Osteoblast (primary cell): ENCODE measurements around the gene NRIP1.

DNA sequence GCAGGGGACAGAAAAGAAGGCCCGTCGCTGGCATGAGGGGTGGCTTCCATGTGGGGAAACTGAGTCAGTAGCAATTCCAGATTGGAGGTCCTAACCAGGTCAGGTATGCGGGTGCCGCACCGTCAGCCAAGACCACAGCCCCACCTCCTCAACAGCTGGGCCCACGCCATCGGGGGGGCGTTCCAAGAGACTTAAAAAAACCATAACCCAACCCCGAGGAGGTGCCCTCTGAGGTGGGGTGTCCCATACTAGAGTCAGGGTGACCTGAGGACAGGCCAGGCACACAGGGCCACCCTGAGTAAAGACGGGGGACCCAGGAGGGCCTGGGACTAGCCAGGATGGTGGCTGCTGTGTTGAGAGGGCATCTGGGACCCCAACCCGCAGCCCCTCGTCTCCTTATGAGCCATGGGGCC, 5416.8 kb upstream of the TPTE start:
- CAGE, long polyA plus RNA = no peak
- RRBS = no CpG with 5 or more reads among the region's 12 CpGs

DNA sequence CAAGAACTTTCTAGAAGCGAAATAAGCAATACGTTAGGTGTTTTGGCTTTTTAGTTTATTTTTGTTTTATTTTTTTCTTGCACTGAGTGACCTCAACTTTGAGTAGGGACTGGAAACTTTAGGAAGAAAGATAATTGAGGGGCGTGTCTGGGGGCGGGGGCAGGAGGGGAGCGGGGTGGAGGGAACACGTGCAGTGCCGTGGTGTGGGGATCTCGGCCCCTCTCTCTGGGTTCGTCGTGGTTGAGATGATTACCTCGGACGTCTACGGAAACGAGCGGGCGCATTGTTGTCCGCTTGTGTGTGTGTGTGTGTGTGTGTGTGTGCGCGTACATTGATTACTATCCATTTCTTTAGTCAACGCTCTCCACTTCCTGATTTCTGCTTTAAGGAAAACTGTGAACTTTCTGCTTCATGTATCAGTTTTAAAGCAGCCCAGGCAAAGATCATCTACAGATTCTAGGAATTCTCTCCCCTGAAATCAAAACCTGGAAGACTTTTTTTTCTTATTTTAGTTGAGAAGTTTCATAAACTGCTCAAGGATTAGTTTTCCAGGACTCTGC, 4399.7 kb upstream of the TPTE start:
- CAGE, long polyA plus RNA = no peak
- RRBS = no CpG with 5 or more reads among the region's 20 CpGs

GRCh38 chr21:6852887-6853117, 3668.6 kb upstream of the TPTE start:
- CAGE, long polyA plus RNA = no peak
- RRBS = no CpG with 5 or more reads among the region's 4 CpGs

GRCh38 chr21:8989302-8990067, 1531.9 kb upstream of the TPTE start:
- CAGE, long polyA plus RNA = no peak
- RRBS = no CpG with 5 or more reads among the region's 11 CpGs

DNA sequence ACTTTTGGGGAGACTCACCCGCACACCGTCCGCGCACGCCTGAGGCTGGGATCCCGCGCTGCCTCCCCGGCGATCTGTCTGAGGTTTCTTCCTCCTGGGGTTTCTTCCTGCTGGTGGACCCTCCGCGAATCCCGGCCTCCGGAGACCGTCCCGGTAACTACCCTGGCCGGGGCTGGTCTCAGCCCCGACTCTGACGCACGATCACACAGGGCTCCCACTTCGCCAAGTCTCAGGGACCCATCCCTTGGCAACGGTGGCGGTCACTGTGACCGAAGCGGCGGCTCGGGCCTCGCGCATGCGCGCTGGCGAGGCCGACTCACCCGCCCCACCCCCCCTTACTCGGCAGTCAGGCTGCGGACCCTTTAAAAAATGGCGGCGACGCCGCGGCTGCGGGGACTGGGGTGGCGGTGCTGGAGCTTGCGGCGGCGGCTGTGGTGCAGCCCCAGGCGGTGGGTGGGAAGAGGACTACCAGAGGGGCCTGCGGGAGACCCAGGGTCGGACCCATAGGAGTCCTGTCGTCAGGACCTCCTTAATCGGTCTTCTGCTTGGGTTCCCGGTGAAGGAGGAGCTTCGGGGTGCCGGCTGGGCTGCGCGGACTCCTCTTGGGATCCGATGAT, 402.1 kb upstream of the TPTE start:
- CAGE, long polyA plus RNA = no peak
- RRBS = no CpG with 5 or more reads among the region's 56 CpGs

- CAGE, long polyA plus RNA = no peak
- RRBS = 50% methylated on average over 2 of the region's 30 CpGs
Measured at GRCh38 chr21:10412849-10413880, 108.2 kb upstream of the TPTE start.

DNA sequence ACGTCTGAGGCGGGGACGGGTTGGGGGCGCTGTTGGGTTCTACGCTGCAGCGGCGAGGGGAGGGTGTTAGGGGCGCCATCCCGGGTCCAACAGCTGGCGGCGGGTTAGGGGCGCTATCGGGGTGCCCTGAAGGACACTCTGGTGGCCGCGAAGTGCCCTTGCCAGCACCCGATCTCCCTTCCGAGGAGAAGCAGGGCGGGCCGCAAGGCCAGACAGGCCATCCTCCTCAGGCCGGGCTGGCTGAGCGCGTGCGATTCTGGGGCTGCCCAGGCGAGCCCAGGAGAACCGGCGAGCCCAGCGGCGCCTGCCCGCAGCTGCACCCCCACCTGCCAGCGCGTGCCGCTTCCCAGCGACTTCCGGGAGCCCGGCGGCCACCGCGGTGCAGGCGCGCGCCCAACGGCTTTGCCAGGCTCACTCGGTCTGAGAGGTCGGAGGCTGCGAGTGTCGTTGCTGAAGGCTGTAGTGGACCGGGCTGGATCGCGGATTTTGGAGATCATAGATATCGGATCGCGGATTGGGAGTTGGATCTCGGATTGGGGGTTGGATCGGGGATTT, 147.0 kb downstream of the LIPI start:
- CAGE, long polyA plus RNA = no peak
- RRBS = no CpG with 5 or more reads among the region's 54 CpGs

DNA sequence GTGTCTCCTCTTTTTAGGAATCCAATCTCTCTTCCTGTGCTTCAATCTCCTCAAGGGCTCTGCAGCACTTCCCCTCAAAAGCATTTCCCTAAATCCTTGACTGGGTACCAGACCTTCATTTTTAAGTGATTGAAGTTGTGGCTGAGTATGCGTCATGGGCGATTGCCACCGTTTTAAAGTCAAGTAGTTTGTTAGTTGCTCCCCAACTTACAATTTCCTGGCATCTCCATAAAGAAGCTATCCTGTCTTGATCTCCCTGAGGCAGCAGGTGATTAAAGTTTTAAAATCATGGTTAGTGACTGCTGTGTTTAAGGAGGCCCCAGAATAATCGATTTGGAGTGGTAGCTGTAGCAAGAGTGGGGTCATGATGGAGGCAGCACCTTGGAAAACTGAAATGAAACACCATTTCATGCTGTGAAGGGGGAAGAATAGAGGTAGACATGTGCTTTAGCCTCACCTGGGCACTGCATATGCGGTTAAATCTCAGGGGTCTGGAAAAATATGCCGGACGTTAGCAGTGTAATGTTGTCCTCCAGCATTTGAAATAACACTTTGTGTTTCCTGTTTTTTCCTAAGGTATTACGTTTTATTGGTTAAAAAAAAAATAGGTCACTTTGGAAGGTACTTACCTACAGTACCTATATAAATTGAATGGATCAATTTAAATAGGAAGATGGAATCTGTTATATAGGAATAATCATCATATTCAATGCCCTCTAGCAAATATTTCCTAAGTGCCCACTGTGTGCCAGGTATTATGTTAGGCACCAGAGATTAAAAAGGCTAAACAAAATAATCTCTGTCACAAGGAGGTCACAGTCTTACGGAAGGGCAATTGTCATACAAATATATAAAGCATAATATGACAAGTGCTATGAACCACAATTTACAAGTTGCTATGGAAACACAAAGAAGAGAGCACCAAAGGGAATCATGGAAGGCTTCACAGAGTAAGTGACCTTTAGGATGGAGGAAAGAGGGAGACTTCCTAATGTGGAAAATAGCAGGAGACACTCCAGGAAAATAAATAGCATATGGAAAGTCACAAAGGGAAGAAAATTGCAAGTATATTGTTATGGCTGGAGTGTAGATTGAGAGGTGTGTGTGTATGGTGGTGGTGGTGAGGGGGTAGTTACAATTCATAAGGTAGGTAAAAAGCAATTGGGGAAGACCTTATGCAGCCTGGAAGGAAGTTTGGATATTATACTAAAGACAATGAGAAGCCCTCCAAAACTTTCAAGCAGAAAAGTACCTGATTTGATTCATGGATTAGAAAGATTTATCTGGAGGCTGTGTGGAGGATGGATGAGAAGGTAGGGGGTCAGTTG, 62.2 kb downstream of the SAMSN1 start:
- CAGE, long polyA plus RNA = no peak
- RRBS = no CpG with 5 or more reads among the region's 9 CpGs

- CAGE, long polyA plus RNA = no peak
- RRBS = no CpG with 5 or more reads among the region's 1 CpG
Measured at GRCh38 chr21:14486136-14486508, 60.0 kb downstream of the SAMSN1 start.

DNA sequence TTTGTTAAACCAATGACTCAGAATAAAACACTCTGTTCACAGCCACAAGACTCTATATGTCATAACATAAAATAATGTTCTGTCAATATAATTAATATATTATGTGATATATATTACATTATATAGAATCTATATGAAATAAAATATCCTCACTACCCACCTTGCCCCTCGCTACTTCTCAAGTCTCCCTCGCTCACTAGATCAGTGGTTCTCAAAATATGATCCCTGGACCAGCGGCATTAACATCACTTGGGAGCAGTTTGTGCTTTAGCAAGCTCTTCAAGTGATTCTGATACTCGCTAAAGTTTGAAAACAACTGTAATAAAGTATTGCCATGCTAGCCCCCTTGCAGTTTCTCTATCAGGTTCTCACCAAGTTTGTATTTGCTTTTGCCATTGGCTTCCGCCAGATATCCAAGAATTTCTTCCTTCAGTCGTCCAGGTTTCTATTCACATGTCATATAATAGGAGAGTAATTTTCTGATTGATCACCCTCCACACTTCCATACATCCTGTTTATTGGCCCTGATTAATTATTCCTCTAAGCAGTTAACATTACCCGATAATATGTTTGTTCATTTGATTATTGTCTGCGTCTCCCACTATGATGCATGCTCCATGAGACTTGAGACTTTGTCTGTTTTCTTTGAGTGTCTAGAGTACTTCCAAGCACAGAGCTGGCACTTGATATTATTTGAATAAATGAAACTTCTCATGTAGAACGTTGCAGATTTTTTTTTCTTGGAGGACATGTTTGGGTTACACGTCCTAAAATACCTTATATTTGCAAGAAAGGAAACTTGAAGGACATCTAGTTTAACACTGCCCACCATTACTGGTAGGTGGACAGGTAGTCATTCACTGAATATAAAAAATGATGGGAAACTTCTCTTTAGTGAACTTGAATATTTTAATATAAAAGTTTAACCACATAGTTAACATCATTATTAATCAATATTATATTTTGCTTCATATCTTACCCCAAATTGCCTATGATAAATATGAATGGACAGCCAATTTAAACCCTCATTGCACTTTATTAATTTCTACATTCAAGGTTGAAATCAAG, 28.1 kb downstream of the SAMSN1 start:
- CAGE, long polyA plus RNA = no peak
- RRBS = no CpG with 5 or more reads among the region's 10 CpGs

DNA sequence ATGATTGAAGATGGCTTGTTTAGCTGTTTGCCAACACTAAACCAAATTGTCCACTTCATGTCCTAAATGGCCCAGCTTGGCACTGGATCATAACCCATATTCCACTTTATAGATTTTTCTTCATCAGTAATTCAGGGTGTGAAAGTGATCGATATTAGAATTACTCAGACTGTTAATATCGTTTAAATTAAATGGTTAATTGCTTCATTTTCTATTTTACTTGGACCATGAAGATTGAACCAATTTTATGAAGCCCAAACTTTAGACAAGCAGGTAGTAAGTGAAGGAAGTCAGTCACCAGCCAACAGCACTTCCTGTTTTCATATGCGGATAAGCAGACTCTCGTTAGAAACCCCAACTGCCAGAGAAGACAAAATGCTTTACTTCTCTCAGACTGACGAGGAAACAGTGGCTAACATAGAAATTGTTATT, 129.5 kb upstream of the SAMSN1 start:
- CAGE, long polyA plus RNA = no peak
- RRBS = no CpG with 5 or more reads among the region's 5 CpGs

DNA sequence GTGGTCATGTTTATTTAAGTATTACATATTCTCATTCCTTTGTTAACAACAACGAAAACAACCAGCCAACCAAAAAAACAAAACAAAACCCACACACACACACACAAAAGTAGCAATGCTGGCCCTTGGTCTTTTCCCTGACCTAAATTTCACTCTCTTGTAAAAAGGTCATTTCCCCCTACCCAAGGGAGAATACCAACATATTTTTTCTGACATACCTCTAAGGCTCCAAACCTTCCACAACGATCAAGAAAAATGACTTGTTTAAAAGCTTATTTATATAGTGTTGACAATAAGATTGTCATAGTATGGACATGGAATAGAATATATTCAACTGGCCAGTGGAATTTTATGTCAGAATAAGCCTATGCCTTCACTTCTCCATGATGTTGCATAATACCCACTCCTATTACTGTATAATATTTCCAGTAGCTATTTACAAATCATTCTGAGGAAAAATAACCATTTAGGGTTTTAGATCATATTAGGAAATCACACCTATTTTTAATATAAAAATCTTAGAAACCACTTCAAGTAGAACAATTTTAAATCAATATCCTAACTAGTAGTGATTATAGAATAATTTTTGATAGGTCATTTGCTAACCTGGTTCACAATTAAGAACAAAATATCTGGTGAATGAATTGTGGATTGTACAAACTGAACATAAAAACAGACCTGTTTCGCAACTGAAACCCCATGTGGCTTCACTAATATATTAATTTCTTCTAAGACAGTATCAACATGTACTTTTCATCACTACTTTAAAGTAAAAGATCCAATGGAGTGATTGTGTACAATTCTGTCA, 102.3 kb downstream of the NRIP1 start:
- CAGE, long polyA plus RNA = no peak
- RRBS = no CpG with 5 or more reads among the region's 3 CpGs

GRCh38 chr21:15005203-15006393, 59.2 kb downstream of the NRIP1 start:
- CAGE, long polyA plus RNA = no peak
- RRBS = no CpG with 5 or more reads among the region's 11 CpGs

- CAGE, long polyA plus RNA = no peak
- RRBS = 1% methylated on average over 86 of the region's 144 CpGs
Measured at GRCh38 chr21:15064443-15065530, at the start of gene NRIP1. Gene NRIP1, minus strand, starts transcription at chr21:15065000.

DNA sequence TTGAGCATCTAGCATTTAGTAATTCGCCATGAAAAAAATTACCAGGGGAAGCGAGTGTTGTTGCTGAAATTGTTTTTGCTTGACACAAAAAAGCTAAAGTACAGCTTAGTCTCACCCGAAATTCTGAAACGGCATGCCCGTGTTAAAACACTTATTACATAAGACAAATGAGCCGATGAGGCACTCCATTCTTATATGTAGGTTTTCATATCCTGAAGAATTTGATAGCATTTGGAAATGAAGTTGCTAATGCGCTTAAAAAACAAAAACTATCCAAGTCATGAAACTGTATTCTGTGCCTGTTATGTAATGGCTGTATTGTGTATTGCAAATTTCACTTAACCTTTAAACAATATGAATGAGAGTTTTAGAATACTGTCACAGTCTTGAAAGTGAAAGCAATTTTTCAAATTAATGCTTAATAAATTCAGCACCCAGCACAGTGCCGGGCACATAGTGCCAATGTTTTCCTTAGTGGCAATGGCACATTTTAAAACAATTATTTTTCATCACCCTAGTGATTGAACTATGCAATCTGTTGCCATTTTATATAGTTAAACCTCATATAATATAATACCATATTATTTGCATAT, 1.5 kb upstream of the NRIP1 start:
- CAGE, long polyA plus RNA = no peak
- RRBS = no CpG with 5 or more reads among the region's 8 CpGs

DNA sequence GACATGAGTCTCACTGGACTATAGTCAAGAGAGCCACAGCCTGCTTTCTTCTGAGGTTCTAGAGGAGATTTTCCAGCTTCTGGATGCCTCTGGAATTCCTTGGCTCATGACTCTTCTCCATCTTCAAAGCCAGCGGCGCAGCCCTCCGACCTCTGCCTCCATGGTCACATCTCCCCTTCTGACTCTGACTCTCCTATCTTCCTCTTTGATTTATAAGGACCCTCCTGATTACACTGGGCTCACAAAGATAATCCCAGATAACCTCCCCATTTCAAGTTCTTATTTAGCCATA, 86.8 kb upstream of the USP25 start:
- CAGE, long polyA plus RNA = no peak
- RRBS = no CpG with 5 or more reads among the region's 3 CpGs

DNA sequence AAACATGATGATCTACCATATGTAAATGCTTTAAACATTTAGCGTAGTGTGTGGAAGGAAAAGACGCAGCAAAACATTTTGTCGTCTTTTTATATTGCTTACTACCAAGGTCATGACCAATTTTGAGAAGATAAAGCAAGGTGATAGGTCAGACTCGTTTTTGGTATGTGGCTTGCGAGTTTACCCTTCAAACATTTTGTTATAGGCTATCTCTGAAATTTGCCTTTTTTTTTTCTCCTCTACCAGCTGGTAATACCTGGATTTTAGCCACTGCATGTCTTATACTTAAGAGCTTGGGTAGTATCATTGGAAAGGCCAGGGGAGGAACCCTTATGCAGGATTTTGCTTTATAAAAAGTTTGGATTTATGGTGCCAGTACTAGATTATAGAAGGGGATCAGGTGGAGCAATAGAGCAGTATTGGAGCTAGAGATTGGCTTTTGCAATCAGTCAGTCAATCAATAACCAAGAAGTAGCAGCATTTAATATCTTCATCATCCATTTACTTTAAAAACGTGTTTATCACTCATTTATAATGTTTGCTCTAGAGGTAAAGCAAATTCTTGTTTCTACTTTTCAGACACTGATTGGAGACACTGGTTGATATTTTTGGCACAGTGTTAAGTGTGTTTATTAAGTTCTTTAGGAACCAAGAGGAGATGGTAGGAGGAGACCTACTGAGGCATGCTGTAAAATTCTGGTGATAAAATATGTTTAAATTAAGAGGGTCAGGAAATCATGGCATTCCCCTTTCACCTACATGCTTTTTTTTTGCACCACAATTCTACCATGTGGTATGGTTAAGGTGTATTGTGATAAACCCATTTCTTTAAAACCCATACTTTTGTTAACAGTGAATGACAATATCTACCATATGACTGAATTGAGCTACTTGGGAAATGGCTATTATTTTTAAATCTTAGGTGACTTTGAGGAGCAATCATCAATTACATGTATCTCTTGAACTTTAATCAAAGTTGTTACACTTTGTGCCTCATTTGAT, 58.5 kb downstream of the USP25 start:
- CAGE, long polyA plus RNA = no peak
- RRBS = no CpG with 5 or more reads among the region's 6 CpGs

DNA sequence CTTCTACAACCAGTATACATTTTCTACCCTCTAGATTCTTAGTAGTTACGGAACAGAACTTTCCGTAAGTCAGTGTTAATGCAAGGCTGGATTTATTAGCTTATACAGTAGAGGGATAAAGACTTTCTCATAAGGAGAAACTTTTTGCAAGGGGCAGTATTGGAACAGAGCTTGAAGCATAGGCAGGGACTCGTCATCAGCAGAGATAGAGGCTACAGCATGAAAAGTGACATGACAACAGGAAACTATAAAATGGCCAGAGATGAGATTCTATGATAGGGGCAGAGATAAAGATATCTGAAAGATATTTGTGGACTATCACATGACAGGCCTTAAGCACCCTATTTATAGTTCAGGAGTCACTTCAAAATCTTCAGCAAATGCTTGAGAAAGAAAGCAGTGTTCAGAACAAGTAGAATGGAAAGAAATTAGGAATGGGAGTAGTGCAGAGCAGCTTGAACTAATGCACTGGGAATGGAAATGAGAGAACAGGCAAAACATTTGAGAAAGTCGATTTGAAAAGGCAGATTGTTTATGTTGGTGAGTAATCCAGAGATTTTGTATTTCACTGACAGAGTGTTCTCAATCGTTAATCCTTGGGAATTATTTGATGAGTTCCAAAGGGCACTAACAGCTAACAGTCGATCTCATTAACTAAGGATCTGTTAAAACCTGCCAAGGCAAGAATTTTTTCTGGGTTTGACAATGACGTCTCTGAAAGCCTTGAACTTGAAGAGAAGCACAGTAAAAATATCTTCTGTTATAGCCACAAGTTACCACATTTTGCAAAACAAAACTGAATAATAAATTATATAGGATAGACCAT, 482.0 kb downstream of the USP25 start:
- CAGE, long polyA plus RNA = no peak
- RRBS = no CpG with 5 or more reads among the region's 7 CpGs

GRCh38 chr21:16258856-16259369, 529.1 kb downstream of the USP25 start:
- CAGE, long polyA plus RNA = no peak
- RRBS = no CpG with 5 or more reads among the region's 5 CpGs

DNA sequence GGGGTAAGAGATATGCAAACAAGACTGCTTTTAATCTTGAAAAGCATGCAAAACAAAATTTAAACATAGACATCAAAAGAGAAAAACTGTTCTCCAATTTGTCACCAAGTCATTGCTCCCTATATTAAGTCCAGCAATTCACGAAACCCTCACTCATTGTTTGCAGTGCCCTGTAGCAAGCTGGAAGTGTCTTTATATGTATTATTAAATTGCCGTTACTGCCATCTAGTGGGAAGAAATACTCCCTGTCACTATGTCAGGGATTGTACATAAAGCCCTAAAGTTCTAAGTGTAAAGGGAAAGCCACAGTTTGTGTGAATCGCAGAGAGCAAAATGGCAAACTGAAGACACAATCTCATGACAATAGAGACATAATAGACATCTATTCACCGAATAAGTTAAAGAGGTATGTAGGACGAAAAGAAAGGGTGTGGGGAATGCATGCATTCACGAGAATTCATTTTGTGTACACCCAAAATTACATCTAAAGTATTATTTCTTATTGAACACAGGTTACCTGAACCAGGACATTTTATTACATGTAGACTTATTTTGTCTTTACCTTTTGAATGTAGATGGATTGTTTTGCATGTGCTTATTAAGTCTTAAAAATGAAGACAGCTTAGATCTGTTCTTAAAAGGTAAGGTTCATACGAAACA, 600.7 kb downstream of the USP25 start:
- CAGE, long polyA plus RNA = no peak
- RRBS = no CpG with 5 or more reads among the region's 7 CpGs